ENCODE measurements around the genes CABP5 and LIG1.

DNA sequence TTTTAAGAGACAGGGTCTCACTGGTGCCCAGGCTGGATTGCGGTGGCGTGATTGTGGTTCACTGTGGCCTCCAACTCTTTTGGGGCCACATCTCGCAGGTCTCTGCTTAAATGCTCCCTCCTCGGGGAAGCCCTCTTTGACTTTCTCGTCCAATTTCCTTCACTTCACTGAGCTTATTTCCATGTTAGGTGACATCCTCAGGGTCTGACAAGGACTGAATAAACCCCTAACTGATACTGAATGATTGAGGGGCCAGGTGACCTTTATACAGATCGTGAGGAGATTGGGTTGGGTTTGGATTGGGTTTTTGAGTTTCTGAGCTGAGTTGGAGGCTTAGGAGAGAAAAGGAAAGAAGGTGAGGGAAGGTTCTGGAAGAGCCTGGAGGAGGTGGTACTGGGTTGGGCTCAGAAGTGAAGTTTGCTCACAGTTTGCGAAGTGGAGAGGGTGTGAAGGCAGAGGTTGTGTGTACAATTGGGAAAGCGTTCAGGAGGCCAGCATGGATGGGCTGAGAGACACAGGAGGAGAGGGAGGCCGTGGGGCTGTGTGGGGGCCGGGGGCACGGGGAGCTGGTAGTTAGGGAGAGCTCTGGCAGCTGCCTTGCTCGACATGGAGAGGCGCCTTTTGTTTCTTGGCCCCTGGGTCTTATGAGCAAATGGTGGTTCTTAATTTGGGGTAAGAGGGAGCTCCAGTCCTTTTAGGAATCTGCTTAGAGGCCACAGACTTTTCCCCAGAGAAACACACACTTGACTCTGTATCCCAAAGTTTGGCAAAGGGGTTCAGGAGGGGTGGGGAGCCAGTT is 16.6 kb downstream of the BICRA start:
- RRBS, result no CpG with 5 or more reads among the region's 13 CpGs

GRCh38 chr19:47658577-47659338 is 49.8 kb downstream of the BICRA start:
- RRBS, result no CpG with 5 or more reads among the region's 19 CpGs

- RRBS, result no CpG with 5 or more reads among the region's 3 CpGs
Observed at GRCh38 chr19:47733062-47733432, 12.3 kb upstream of the NOP53 start.

DNA sequence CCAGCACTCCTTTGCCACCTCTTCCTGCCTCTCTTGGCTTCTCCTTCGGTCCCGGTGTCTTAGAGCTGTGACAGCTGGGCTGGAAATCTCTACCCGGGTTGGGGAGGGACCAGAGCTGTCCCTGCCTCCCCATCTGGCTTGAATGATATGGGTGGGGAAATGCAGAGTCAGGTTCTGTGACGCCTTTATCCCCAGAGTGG is at the start of gene CABP5:
Gene CABP5, minus strand, starts transcription at position 69 of the 200 bp plus-strand sequence.
- RRBS, result no CpG with 5 or more reads among the region's 4 CpGs

DNA sequence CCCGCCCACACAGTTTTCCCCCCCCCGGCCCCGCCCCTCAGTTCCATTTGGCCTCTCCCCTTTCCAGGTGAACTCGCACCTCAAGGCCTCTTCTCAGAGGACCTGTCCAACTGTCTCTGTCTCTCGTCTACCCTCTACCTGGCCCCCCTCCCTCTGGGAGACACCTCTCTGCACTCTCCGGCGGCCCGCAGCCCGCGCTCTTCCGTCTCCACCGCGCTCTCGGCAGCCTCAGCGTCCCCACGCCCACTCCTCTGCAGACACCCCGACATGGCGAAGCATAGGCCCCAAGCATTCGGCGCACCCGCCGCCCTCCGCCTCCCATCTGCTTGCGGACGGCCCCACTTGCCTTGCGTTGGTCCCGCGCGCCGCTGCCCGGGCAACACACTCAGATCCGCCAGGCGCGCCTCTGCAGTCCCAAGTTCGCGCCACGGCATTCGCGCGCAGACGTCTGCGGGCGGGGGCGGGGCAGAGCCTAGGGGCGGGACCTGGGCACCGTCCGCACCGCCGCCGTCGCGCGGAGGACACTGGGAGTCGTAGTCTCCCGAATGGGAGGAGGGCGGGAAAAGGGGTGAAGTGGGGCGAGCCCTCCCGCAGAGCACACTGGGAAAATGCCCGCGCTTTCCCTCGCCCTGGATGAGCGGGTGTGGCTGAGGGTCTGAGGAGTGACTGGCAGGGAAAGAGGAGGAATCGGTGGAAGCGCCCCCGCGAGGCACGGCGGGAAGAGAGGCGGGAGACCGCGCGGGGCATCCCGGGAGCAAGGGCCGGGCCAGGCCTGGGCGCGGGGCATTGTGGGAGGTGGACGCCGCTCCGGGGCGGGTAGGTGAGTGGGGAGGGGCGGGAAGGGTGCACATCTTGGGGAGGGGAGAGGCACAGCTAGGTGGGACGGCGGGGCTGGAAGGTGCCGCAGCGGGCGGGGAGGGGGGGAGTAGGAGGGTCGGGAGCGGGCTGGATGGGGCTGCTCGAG is at the start of gene LIG1:
Gene LIG1, minus strand, starts transcription at position 450 of the 964 bp plus-strand sequence.
- RRBS, result 2% methylated on average over 6 of the region's 89 CpGs

GRCh38 chr19:48230870-48231138 is 24.9 kb downstream of the CARD8 start:
- RRBS, result no CpG with 5 or more reads among the region's 7 CpGs

GRCh38 chr19:48379065-48379434 is 12.3 kb downstream of the KDELR1 start:
- RRBS, result no CpG with 5 or more reads among the region's 5 CpGs

DNA sequence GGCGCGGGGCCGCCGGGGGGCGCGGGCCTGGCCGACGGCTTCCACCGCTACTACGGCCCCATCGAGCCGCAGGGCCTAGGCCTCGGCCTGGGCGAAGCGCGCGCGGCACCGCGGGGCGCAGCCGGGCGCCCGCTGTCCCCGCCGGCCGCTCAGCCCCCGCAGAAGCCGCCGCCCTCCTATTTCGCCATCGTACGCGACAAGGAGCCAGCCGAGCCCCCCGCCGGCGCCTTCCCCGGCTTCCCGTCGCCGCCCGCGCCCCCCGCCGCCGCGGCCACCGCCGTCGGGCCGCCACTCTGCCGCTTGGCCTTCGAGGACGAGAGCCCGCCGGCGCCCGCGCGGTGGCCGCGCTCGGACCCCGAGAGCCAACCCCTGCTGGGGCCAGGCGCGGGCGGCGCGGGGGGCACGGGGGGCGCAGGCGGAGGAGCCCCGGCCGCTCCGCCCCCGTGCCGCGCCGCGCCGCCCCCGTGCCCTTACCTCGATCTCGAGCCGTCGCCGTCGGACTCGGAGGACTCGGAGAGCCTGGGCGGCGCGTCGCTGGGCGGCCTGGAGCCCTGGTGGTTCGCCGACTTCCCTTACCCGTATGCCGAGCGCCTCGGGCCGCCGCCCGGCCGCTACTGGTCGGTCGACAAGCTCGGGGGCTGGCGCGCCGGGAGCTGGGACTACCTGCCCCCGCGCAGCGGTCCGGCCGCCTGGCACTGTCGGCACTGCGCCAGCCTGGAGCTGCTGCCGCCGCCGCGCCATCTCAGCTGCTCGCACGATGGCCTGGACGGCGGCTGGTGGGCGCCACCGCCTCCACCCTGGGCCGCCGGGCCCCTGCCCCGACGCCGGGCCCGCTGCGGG is 2.8 kb upstream of the GRWD1 start:
- RRBS, result 12% methylated on average over 68 of the region's 136 CpGs

DNA sequence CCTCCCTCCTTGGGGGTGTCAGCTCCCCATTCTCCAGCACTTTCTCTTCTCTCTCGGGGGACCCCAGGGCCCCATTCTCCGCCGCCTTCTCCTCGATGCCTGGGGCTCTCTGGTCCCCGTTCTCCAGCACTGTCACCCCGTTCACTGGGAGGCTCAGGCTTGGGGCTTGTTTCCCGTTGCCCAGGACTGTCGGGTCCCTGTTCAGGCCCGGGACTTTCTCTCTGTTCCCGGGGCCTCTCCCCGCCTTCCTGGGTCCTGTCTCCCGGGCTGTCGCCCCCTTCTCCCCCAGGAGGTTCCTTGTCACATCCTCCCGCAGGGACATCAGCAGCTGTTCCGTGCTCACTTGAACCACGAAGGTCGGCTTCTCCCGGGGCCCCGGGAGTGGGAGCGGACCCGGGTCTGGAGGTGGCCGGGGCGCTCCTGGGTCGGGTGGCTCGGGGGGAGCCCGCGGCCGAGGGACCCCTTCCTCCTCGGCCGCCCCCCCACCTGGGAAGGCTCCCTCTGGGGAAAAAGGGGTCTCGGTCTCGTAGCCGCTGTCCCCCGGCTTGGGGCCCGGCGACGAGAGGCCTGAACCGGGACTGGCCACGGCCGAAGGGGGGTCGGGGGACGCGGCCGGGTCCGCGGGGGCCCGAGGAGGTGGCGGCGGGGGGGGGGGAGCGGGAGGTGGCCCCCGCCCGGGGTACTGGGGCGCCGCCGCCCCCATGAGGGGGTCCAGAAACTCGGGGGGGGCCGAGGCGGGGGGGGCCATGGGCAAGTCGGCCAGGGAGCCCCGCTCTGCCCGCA is 13.3 kb downstream of the LMTK3 start:
- RRBS, result 32% methylated on average over 23 of the region's 61 CpGs

DNA sequence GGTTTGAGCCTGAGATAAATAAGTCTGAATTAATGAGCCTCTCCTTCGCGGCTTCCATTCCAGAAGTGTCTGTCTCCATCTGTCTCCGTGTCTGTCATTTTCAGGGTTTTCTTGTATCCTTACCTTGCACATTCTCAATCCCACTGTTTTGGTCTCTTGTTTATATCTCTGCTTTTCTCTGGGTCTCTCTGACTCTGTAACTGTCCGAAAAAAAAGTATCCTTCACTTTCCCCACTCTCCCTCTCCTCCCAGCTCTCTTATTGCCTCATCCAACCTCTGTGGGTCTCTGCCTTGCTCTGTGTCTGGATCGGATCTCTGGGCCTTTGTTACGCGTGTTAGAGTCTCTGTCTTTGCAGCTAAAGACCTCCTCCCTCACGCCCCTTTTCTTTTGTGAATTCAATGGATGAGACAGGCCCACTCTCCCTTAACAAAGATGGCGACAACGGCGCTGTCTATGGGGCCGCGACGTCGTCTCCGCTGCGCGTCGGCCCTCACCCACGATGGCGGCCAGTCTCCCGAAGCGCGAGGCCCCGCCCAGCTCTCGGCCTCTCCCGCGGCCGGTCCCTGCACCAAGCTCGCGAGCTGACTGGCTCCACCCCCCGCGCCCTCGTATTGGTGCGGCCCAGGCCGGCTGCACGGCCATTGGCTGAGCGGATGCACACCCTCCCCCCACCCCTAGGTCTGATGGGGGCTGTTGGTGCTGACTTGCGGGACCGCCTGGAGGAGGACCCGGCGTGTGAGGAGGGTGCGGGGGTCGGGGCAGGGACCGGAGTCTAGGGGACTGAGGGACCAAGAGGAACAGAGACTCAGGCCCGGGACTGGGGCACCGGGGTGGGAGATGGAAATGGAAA is 4.6 kb downstream of the SPHK2 start:
- RRBS, result 1% methylated on average over 17 of the region's 47 CpGs

DNA sequence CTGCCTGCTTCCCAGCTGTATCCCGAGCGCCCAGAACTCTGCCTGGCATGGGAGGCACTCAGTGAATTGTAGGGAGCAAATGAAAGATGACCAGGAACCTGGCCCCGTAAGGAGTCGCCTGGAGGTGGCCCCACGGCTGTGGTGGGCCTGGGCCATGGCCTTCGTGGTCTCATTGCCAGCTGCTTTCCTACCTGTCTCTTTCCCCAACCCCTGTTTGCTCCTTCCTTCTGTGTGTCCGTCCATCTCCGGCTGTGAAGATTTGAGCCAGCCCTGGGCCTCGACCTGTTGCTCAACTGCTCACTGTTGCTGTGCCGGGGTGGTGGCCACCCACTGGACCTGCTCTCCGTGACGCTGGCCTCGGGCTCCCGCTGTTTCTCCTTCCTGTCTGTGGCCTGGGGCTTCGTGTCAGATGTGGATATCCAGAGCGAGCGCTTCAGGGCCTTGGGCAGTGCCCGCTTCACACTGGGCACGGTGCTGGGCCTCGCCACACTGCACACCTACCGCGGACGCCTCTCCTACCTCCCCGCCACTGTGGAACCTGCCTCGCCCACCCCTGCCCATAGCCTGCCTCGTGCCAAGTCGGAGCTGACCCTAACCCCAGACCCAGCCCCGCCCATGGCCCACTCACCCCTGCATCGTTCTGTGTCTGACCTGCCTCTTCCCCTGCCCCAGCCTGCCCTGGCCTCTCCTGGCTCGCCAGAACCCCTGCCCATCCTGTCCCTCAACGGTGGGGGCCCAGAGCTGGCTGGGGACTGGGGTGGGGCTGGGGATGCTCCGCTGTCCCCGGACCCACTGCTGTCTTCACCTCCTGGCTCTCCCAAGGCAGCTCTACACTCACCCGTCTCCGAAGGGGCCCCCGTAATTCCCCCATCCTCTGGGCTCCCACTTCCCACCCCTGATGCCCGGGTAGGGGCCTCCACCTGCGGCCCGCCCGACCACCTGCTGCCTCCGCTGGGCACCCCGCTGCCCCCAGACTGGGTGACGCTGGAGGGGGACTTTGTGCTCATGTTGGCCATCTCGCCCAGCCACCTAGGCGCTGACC is 8.4 kb downstream of the DBP start:
- RRBS, result 51% methylated on average over 4 of the region's 45 CpGs

DNA sequence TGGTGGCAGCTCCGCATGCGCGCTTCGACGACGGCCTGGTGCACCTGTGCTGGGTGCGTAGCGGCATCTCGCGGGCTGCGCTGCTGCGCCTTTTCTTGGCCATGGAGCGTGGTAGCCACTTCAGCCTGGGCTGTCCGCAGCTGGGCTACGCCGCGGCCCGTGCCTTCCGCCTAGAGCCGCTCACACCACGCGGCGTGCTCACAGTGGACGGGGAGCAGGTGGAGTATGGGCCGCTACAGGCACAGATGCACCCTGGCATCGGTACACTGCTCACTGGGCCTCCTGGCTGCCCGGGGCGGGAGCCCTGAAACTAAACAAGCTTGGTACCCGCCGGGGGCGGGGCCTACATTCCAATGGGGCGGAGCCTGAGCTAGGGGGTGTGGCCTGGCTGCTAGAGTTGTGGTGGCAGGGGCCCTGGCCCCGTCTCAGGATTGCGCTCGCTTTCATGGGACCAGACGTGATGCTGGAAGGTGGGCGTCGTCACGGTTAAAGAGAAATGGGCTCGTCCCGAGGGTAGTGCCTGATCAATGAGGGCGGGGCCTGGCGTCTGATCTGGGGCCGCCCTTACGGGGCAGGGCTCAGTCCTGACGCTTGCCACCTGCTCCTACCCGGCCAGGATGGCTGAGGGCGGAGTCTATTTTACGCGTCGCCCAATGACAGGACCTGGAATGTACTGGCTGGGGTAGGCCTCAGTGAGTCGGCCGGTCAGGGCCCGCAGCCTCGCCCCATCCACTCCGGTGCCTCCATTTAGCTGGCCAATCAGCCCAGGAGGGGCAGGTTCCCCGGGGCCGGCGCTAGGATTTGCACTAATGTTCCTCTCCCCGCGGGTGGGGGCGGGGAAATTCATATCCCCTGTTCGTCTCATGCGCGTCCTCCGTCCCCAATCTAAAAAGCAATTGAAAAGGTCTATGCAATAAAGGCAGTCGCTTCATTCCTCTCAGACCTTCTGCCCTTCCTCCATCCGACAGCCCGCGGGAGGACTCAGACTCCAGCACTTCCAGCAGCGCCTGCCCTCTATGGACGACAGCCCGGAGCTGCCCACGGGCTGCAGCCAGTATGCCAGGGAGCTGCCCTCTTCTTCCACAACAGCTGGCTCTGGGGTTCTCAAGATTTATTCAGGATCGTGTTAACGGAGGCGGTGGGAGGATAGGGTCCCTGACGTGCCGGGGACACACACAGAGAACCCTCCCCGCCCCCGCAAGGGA is 7.3 kb downstream of the DBP start:
- RRBS, result 19% methylated on average over 11 of the region's 81 CpGs

DNA sequence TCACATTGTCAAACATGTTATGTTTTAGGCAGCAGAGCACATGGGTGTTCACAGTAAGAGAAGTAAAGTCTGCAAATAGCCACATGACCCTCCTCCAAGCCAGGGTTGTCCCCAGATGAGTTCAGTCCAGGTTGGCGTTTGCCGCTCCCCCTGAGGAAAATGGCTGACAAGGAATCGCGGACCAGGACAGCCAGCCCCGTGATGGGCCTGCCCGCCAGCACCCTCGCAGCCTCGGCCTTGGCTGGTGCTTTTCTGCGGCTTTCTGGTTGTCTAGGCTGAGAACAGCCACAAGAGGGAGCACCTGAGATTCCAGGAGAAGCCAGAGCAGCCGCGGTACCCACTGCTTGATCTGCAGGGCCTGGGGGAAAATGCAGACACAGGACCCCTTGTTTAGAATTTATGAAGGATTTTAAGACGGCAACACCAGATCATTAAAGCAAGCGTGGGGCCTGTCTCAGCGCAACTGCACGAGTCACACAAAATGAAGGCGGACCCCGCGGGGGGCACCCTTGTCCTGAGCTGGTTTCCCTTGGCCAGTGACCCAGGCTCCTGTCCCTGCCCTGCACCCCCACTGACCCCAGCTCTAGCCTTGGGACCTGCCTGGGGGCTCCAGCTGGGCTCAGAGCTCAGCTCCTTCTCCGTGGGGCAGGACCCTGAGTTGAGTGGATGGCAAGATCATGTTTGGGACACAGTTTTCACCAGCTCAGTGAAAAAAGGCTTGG is 2.6 kb upstream of the NTN5 start:
- RRBS, result no CpG with 5 or more reads among the region's 19 CpGs

DNA sequence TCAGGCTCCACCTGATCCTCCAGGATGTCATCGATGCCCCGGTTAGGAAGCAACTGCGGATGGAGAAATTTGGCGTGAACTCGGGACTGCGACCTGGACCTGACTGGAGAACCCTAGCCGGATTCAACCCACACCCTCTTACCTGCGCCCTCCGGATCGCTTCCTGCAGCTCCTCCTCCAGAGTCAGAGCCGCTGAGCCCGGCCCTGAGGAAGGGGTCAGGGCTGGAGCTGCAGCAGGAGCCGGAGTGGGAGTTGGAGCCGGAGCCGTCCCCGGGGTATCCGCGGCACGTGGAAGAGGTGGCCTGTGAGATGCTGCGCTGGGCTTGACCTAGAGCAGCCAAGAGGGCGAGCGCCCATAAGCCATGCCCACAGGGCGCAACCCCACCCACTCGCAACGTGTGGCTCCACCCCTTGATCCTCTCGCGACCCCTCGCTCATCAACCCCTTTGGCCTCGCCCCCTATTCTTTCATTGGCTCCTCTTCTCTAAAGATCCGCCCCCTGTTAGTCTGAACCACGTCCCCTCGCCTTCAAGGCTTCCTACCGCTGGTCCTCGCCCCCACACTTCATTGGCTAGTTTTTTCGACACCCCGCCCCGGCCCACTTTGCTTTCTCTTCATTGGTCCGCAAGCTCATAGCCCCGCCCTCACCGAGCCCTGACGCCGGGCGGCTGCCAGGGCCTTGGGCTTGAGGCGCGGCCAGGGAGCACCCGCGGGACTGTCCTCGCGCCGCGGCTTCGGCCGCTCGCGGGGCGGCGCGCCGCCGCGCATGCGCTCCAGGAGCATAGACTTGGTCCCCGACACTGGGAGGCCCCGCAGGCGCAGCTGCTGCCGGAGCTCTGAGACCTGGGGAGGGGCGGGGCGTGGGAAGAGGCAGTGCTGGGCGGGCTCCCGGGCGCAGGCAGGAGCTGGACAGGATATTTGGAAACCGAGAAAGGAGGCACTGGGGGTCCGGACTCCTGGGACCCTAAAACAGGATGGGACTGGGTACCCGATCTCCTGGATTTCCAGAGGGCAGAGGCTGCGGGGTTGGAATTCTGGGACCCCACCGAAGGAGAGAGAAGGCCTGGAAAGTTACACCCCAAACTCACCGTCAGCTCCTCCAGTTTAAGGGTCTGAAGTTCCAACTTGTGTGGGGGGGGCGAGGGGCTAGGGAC is 5.4 kb downstream of the MAMSTR start:
- RRBS, result 3% methylated on average over 27 of the region's 78 CpGs

DNA sequence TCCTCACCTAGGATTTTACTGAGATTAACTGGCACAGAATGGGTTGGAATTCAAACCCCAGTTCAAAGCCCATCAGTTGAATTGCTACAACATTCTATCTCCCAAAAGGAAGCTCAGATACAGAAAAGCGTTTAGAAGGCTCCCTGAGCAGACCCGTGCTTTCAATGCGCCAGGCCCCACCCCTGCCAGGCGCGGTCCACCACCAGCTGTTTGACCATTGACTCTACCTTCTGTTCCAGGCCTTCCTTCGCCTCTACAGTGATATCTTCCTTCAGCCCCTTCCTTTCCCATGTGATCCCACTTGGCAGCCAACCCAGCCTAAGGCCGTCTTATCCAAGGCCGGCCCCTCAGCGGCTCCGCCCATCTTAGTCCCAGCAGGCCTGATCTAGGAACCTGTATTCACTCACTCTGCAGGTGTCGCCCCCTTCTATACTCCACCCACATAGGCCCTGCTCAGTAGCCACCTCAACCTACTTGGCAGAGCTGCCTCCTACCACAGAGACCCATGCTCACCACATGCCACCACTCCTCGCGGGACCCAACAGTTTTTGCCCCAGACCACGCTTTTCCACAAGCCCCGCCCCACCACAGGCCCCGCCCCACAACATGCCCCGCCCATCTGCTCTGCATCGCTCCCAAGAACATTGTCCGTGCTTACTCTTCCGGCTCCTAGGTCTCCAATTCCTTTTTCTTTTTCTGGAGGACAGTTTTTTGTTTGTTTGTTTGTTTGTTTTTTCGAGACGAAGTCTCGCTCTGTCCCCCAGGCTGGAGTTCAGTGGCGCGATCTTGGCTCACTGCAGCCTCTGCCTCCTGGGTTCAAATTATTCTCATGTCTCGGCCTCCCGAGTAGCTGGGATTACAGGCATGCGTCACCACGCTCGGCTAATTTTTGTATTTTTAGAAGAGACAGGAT is 2.9 kb downstream of the RASIP1 start:
- RRBS, result no CpG with 5 or more reads among the region's 30 CpGs

DNA sequence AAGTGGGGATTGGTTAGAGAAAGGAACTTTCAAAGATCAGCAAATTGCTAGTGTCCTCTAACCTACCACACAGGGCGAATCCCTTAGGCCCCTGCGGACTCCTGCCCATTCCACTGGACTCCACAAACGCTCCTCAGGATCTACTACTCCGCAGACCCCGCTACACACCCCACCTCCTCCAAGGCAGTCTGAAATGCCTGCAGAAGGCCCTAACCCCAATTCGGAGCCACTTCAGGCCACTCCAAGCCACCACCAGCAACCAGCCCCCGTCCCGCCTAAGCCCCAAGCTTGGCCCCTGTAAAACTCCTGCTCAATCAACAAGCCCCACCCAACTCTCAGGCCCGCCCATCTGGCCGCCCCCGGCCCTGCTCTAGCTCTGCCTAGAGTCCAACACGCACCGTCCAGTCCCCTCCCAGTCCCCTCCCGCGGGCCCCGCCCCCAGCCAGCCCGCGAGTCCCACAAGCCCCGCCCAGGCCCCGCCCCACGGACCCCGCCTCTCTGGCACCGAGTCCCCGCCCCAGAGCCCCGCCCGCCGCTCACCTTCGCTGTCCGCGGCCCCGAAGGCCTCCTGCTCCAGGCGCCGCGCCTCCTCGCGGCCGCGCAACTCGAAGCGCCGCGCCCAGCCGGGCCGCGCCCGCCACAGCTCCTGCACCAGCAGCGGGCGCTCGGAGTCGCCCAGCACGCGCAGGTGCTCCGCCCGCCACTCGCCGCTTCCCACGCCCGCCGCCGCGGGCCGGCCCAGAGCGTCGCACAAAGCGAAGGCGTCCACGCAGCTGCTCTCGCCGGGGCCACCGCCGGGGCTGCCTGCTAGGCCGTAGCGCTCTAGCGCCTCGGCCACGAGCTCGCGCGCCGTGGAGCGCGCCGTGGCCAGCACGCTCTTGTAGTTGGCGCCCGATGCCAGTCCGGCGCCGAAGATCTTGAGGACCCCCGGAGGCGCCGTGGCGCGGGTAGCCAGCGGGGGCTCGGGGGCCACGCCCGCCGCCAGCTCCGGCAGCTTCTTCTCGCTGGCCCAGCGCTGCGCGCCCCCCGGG is 1.7 kb downstream of the RASIP1 start:
- RRBS, result 2% methylated on average over 44 of the region's 105 CpGs

DNA sequence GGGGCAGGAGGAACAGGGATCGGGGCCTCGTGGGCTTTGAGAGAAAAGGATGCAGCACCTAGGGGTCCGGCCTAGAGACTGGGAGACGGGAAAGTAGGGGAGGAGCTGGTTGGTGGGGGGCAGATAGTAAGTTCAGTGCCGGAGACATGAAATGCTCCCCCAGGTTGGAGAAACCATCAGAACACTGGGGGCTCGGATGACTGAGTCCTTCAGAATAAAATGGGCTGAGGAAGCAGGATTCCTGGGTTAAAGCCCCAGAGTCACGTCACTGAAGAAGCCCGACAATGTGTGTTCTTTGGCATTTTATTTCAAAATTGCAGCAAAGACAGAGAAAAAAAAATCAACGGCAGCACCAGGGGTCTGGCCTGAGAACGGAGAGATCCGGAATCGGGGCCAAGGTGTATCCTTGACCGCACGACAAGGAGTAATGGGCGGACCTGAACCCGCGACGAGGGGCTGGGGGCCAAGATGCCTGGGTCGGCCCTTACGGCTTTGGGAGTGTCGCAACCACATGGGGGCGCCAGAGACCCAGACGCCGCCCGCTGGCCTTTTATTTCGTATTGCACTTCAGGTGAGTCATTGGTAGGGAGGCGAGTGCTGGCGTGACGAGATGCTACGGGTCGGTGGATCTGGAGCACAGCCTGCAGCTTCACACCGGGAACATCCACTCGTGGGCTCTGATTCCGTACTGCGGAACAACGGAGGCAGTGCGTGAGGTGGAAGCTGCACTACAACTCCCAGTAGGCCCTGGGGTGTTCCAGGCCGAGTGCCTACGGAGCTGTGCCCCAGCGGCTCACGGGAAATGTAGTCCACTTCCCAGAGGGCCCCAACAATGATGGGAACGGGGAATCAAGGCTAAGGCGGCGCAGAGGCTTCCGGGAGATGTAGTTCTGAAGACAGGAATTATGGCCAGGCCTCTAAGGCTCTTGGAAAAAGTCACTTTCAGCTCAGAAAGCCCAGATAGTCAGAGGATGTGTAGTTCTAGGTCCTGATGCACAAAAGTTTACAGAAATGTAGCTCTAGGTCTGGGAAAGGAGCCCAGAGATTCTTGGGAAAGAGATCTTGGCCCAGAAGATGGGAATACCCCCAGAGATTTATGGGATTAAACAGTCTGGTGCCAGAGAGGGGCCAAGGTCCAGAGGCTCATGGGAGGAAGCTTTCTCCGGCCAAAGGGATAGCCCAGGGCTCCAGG is 15.7 kb downstream of the BCAT2 start:
- RRBS, result 16% methylated on average over 3 of the region's 46 CpGs

- RRBS, result no CpG with 5 or more reads among the region's 5 CpGs
Observed at GRCh38 chr19:48834030-48834431, 2.3 kb downstream of the HSD17B14 start.

- RRBS, result no CpG with 5 or more reads among the region's 18 CpGs
Observed at GRCh38 chr19:48905548-48906262, 5.6 kb downstream of the NUCB1 start.

- RRBS, result no CpG with 5 or more reads among the region's 23 CpGs
Observed at GRCh38 chr19:48918651-48919493, 14.6 kb upstream of the DHDH start.